Peripheral blood mononuclear cell (primary cell): Measurements from ENCODE around the genes BICRAL and KLHDC3.

DNA sequence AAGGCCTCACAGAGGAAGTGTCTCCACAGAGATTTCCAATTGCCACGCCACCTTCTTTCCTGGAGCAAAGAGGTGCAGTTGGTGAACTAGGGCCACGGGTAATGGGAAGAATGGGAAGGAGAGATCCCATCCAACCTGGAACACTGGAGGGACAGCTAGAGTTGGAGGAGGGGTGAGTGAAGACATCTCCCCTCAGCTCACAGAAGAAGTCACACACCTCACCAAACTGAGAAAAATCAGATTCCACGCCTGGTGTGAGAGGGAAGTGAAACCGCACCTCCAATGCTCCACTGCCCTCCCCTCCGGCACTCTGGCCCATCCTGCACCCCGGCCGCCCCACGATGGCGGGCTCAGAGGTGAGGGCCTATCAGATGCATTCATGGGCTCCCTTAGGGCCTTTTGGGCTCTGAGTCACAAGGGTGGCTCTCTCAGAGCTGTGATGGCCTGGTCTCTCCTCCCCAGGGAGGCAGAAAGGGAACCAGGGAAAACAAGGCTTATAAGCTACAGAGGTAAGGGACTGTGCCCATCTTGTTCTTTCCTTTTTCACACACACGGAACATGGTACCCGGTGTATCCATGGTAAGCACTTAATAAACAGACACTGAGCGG is 24.9 kb upstream of the TAF8 start:
- PRO-cap, 8 experiments: no peak in any of the 8 experiments

- PRO-cap, 8 experiments: no peak in any of the 8 experiments
These were observed 45.9 kb downstream of the TAF8 start for GRCh38 chr6:42096312-42096618.

- PRO-cap, 8 experiments: peak in 1 of 8 experiments; most common plus-strand start chr6:42145670 (in 1)
These were observed 3.1 kb upstream of the C6orf132 start for GRCh38 chr6:42145571-42145942.

DNA sequence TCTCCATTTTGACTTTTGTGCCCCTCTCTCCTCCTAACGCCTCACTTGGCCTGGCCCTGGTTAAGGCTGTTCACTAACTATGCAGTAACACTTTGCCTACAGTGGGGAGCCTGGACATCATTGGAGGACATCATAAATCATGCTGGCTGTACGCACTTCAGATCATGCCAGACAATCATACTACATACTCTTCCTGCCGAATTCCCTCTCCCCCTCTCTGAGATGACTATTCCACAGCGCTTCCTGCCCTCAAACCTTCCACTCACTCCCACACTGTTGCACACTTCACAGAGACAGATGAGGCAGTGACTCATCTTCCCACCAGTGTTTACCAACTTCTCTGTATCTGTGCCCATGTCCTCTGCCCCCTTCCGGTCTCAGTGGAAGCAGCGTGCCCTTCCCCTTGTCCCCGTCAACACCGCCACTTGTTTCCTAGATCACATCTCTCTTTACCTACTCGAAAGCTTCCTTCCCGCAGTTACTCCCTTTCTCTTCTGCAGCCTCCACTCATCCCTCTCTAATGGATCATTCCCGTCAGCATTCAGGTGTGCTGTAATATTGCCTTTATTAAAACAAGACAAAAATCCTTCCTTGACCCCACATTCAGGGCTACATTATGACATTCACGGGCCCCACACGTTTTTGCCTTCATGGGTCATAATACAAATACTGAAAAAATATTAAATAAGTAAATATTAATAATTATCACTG is 3.3 kb upstream of the GUCA1B start:
- PRO-cap, 8 experiments: no peak in any of the 8 experiments

GRCh38 chr6:42269564-42270084 is 52.0 kb upstream of the MRPS10 start:
- PRO-cap, 8 experiments: no peak in any of the 8 experiments

DNA sequence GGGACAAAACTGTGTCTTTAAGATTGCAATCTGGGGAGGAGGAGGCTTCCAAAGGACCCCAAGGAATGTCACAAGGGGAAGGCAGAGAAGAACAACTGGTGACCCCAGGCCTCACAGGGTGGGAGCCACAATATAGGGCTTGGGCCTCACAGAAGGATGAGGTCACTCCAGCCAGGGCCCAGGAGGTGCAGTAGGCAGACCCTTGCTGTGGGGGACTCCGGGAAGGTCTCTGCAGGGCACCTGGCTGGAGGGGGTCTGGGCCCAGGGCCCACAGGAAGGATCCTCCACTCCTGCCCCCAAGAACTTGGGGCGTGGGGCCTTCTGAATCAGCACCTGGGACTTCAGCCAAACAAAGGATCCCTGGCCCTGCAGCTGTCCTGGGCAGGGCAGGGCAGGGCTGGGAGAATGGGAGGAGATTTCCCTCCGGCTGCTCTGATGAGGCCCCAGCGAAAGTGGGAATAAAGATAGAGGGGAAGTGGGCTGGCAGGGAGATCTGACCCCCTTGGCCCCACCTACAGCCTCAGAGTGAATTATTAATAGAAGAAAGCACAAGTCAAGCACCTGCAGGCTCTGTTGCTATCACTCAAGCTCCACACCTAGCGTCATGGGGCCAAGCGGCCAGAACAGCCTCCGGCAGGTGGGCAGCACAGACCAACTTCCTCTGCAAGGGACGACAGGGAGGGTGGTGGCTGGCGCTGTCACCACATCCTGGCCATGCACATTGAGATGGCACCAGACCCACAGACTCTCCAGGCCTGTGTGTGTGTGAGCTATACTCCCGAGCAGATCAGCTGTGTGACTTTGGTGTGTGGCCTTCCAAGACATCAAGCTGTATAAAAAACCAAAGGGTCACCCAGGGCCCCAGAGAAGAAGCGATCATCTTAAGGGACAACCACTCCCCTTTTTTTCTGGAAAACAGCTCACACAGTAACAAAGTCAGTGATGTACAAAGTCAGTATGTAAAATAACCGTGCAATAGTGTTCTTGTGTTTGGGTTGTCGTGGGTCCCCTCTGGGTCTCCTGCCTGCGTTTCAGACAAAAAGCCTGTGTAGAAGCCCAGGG is 61.7 kb upstream of the MRPS10 start:
- PRO-cap, 8 experiments: no peak in any of the 8 experiments

DNA sequence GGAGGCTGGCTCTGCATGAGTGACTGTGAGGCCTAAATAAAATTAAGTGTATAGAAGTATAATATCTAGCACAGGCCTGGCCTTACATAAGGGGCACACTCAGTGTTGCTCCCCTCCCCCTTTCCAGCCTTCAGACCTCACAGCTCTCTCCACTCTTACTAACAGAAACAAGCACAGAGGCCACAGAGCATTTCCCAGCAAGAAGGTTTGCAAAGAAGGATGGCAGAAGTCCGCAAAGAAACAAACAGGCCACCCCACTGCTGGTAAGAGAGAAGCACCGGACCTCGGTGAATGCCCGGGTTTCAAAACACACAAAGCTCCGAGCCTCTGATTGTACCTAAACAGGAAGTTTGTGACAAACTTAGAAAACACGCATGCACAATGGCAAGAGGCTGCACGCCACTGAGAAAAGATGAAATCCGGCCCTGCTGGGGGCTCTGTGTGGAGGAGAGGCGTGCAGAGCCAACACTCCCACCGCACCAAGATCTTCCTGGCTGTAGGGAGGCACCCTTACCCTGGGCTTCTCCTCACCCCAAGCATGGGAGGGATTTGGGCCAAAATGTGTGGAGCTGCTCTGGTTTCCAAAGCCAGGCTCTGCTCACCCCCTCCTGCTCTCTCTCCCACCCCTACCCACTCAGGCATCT is 84.5 kb downstream of the TRERF1 start:
- PRO-cap, 8 experiments: peak in 7 of 8 experiments; most common plus-strand start position 415 of the sequence (in 2); most common minus-strand start position 289 of the sequence (in 4)

DNA sequence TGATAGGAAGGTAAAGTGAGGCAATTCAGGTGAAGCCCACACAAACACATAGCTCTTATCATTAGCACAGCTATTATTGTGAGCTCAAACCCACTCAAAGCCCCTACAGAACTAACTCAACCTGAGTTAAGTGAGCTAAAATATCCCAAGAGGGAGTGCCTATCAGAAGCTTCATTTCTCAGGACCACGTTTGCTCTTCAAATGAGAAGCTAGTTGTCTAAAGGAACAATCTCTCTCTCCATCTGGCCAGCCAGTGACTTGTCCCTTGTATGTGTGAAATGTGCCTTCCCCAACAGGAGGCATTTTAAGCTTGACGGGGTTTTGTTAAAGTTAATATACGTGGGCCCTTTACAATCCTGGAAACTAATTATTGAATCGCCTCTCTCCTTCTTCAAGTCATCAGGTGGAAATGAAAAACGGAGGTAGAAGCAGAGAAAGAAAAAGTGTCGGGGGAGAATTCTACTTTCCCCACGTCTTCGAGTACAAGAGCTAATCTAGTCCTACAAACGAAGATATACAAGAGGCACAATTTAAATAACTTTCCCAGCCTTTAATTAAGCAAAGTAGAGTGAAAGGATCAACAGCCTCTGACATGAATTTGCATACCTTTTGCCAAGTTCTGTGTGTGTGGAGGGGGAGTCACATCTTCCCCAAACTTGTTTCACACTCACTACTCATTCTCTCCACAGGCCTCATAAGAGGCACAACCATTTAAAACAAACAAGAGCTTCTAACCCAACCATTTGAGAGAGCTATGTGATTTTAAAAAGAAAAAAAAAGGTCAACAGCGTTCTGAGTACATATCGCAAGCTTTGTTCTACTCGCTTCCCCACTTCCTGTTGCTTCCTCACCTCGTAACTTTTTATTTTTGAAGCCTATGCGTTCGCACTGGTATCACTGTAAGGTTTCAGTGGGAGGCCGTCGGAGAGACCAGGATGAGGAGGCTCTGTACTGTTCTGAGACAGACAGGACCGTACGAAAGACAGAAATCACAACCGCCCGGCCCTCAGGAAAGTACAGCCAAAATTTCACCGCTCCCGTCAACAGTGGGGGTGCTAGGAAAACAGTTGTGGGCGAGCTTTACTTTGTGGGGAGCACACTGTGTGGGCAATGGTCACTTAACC is 61.7 kb downstream of the TRERF1 start:
- PRO-cap, 8 experiments: peak in 8 of 8 experiments; most common plus-strand start position 910 of the sequence (in 8); most common minus-strand start position 692 of the sequence (in 2)

GRCh38 chr6:42440726-42441456 is 10.8 kb downstream of the TRERF1 start:
- PRO-cap, 8 experiments: no peak in any of the 8 experiments

- PRO-cap, 8 experiments: no peak in any of the 8 experiments
These were observed 10.3 kb downstream of the TRERF1 start for GRCh38 chr6:42441457-42441852.

DNA sequence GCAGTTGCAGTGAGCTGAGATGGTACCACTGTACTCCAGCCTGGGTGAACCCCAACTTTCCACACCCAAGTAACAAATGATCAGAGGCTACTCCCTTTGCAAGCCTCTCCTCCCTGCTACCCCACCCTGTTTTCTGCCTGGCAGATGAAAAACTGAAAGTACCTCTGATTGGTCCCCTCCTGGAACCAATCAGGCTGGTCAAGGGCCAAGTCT is 8.1 kb upstream of the UBR2 start:
- PRO-cap, 8 experiments: no peak in any of the 8 experiments

DNA sequence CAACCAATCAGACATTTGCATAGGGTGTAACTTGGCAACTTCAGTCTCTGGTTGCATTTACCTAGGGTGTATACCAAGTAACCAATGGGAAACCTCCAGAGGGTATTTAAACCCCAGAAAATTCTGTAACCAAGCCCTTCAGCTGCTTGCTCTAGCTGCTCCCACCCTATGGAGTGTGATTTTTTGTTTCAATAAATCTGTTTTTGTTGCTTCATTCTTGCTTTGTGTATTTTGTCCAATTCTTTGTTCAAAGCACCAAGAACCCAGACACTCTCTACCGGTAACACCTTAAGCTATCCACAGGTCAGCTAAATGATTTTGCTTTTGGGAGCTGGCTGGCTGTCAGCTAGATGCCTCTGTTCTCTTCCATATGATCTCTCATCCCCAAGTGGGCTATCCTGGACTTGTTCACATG is 7.7 kb upstream of the UBR2 start:
- PRO-cap, 8 experiments: no peak in any of the 8 experiments

DNA sequence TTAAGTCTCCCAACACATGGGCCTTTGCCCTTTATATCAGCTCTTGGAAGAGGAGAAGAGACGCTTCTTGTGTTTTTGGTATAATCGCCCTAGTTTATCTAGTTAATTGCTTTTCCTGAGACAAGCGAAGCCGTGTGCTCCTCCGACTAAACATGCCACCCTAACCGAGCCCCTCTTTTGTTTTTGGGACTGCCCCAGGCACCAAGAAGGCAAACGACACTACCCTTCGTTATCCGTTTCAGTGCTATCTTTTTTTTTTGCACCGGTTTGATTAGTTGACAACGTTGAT is 799 bp downstream of the UBR2 start:
- PRO-cap, 8 experiments: no peak in any of the 8 experiments

- PRO-cap, 8 experiments: no peak in any of the 8 experiments
These were observed 4.4 kb upstream of the BICRAL start for GRCh38 chr6:42777503-42777855.

- PRO-cap, 8 experiments: peak in 8 of 8 experiments; most common plus-strand start chr6:42782432 (in 6); most common minus-strand start chr6:42782042 (in 8)
These were observed at the start of gene BICRAL for GRCh38 chr6:42781420-42782538. TSS of gene BICRAL (plus strand) at chr6:42782052.

DNA sequence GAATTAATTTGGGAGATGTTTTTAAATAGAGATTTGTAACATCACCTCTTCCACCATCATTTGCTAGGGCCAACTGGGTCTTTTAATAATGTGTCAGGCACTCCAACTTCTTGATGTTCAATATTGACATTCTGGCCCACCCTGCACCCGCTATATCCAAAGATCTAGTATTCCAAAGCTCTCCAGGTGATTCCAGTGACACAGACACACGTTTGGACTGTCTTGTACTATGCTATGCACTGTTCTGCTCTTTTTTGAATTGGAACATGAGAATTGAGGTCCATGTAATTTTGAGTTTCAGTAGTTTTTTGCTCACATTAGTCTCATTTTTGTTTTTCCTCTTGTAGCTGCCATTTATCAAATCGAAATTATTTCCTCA is 2.9 kb downstream of the BICRAL start:
- PRO-cap, 8 experiments: no peak in any of the 8 experiments

- PRO-cap, 8 experiments: no peak in any of the 8 experiments
These were observed 22.9 kb downstream of the BICRAL start for GRCh38 chr6:42804723-42805135.

DNA sequence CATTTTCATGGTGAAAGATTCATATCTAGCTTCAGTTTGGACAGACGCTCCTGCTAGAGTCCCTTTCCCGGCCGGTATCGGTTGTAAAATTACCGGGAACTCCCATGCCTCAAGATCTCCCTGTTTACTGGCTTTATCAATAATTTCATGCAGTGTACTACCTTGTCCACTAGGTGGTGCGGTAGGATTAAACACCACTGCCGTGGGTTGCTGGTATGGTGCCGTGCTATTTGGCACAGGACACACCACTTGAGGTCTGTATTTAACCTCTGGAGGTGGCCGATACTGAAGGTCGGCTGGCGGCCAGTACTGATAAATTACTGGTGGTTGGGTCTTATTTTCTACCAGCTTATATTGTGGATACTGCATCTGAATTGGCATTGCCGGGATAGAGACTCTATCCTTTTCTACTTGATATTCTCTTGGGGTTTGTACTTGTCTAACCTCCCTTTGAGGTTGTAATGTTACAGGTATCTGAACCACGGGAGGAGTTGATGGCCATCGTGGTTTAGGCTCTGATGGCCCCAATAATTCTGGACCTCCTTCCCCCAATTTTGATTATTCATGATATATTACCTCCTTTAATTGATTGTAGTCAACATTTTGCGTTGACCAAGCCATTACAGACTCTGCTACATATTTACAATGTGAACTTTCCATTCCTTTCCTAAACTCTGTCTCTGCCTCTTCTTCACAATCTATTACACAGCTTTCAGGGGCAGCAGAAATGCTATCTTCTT is 11.0 kb upstream of the C6orf226 start:
- PRO-cap, 8 experiments: no peak in any of the 8 experiments

- PRO-cap, 8 experiments: no peak in any of the 8 experiments
These were observed 10.7 kb downstream of the PPP2R5D start for GRCh38 chr6:42995200-42995399.

DNA sequence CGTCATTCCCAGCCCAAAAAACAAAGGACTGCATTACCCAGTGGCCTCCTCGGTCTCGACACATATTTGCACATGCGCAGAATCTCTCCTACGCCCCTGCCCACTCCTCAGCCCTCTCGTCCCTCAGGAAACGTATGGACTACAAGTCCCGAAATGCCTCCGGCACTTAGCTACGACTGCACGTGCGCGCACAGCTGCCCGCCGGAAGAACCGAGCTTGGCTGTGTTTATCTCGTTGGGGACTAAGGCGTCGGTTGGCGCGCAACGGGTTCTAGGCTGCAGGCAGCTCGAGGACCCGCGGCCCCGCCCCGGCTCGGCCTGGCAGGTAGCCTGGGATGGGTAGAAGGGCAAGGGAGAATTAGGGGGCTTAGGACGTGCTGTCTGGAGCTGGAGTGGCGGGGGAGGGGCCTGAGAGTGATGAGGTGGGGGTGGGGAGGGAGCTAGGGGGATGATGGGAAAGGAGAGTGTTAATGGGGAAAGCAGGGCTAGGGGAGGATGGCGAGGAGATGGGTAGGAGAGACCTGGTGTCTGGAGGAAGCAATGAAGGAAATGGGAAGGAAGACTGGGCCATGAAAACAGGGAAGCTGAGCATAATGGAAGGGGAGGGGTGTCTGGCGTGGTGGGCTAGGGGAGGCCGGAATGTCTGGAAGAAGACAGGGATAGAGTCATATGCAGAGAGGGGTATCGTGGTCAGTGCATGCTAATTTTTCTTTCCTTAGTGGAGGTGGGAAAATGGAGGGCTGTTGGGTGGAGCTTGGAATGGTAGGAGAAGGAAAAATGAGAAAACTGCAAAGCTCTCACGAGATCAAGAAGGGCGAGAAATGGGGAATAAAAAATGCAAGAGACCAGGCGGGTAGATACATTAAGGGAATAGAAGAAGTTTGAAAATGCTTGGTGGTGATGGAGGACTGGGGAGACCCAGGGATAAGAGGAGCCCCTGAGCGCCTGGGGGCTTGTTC is at the start of gene KLHDC3:
Gene KLHDC3 (plus strand): TSS at position 225 of the 958 bp plus-strand sequence.
- PRO-cap, 8 experiments: peak in 8 of 8 experiments; most common plus-strand start position 225 of the sequence (in 3)